Pericardium fibroblast (primary cell): ENCODE measurements around a stretch of chr17.

GRCh38 chr17:333214-333546 is 19.4 kb downstream of the RPH3AL start:
- RAMPAGE, long total RNA: no peak

GRCh38 chr17:350554-351721 is 1.7 kb downstream of the RPH3AL start:
- RAMPAGE, long total RNA: no peak

- RAMPAGE, long total RNA: no peak
Measured at GRCh38 chr17:416199-416519, 6.0 kb downstream of the C17orf97 start.

- RAMPAGE, long total RNA: no peak
Measured at GRCh38 chr17:511818-512370, 101.8 kb downstream of the C17orf97 start.

DNA sequence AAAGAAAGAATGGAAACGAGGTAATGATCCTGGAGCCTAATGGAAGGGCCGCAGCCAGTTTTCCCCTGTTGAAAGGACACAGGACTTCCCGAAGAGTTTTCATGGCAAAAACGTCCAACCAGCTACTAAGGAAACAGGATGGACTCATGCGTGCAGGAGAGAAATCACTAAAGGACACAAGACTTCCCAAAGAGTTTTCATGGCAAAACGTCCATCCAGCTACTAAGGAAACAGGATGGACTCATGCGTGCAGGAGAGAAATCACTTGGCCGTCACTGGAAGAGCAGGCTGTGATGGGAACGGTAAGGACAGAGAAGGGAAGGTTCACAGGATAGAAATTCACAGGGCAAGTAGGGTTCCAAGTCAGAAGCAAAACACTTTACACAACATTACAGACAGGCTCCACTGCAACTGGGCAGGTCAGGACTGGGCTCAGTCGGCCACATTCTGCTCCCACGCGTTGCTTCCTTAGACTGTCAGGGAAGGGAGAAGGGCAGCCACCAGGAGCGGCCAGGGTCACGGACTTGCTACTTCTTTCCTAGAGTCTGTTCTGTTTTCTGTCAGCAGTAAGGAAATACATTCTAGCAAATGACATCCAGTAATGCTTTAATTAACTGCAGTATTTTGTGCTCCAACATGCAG is 102.6 kb downstream of the C17orf97 start:
- RAMPAGE, long total RNA: no peak

DNA sequence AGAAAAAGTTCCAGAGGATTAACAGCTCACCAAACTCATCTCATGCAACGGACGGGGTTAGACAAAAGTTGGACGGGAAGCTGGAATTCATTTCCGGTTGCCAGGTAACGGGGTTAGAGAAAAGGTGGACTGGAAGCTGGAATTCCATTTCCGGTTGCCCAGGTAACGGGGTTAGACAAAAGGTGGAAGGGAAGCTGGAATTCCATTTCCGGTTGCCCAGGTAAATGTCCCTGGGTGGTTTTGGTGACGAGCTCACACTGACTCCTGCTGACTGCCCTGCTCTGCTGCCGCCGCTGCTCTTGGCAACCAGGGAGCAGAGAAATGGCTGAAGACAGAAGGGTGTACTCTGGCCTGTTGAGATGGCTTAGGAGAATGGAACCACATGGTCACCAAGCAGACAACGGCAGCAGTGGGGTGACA is 112.8 kb downstream of the C17orf97 start:
- RAMPAGE, long total RNA: no peak

DNA sequence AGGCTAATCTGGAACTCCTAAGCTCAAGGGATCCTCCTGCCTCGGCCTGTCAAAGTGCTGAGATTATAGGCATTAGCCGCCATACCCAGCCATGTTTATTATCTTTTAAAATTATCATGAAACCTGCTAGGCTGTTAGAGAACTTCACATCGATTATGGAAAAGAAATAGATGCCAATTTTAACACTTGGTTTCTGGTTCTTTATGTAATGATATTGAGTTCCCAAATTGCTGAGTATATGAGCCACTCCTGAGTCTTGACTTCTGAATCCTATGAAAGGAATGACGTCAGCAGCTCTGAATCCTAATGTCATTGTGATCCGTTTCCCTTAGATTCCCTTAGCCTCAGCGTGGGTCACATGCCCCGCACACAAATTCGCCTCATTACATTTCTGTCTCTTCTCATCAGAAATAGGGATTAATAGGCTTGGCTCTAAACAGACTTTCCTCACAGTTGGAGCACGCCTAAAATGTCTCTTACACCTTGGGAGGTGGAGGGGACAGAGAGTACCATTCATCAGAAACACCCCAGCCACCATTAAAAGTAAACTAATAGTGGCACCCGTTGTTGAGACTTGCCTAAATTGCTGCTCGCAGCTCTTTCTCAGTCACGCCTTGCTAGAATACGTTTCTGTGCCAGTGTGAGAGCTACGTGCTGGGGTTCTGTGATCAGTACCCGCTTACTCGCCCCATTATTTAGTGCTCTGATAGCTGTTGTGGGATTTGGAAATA is 7.0 kb downstream of the MRM3 start:
- RAMPAGE, long total RNA: no peak

DNA sequence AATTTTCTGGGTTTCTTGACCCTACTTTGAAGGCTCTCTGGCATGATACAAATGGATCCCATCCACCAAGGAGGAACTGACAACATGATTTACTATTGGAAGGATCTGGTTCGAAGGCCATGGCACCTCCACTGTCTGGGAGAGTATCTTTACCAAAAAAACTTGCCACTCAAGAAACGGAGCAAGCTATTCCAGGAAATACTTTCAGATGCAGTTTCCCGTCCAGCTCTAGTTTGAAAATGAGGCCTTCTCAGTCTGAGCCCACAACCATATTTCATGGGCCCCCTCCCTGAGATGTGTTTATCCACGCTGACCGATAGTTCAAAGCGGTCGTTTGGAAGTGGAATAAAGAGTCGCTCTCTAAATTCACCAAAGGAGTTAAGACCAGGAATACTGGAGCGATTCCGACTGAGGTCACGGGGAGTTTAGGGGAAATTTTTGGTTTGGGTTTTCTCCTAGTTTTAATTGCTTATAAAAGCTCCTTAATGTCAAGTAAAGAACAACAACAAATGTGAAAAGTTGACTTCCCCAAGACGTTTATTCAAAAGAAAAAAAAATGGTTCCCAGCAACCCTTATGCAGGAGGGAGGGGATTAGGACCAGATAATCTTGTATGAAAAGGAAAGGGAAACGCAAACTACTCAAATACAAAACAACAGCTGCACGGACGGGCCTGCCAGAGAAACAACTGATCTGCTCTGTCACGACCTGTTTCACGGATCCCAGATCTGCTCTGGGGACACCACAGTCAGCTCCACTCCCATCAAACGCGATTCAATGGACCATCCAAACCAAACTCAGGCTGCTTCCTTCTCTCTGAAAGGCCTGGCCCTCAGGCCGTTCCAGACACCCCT is 77.0 kb downstream of the MRM3 start:
- RAMPAGE, long total RNA: no peak

DNA sequence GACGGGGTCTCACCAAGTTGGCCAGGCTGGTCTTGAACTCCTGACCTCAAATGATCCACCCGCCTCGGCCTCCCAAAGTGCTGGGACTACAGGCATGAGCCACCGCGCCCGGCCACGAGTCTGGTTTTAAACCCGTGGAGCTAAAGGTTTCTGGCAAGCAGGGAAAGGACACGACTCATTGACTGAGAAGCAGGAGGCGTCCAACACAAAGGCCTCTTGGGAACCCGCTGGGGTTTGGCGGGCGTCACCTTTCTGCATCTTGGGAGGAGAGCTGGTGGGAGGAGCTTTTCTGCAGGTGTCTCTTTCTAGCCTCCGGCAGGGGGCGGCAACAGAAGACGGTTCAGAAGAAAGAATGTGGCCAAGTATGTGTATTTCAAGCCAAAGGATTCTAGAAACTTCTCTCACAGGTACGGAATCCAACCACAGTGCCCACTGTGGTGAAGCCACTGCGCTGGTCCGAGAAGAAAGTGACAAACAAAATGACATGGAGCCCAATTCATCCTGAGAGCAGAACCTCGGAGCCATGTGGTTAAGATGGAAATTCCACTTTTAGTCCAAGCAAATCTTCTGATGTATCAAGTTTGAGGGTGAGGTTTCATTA is 97.4 kb downstream of the MRM3 start:
- RAMPAGE, long total RNA: no peak

DNA sequence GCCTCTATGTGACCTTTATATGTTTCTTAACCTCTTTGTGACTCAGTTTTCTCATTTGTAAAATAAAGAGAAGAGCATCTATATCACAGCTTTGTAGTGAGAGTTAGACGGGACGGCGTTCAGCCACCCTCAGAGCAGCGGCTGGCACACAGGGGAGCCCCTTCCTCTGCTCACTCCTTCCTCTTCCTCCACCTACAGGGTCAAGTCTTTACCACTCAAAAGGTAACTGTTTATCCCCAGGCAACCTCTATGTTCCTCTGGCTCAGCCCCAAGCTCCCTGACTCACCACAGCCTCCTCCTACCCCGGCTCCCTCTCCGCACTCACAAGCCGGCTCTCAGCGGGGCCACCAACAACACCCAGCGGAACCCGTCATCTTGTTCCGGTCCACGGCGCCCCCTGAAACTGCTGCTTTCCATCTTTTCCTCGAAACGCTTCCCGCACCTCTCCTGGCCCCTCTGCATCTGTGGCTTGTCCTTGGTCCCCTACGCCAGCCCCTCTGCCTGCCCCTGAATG is 58.5 kb downstream of the NXN start:
- RAMPAGE, long total RNA: no peak

GRCh38 chr17:933260-934163 is 46.1 kb downstream of the NXN start:
- RAMPAGE, long total RNA: no peak

DNA sequence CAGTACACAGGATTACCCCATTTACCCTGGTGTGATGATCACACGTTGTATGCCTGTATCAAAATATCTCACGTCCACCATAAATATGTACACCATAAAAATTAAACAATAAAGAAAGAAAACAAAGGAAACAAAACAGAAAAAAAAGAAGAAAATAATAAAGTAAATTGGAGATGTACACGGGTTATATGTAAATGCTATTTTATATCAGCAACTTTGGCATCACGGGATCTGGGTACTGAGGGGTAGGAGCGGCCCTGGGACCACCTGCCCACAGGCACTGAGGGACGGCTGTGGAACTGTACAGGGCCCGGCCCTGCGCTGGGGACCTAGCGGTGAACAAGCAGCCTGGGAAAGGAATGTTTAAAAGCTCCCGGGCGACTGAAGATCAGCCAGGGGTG is 31.4 kb downstream of the NXN start:
- RAMPAGE, long total RNA: no peak

DNA sequence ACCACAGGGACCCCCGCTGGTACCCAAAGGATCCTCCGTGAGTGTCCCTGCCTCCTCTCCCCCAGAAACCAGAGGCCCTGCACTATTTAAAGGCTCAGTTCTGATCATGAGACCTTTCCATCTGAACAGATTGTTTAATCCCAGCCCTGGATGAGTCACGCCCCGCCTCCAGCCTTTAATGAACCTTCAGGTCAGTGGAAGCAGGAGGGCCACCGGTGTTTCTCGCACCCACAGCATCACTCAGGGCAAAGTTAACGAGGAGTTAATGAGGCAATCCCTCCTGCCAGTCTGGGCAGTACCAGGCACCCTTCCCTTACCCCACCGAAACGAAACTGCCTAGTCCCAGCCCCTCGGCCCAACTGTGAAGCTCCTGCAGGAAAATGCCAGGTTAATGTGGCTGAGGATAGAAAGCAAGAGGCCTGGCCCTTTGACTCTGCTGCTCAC is 32.4 kb downstream of the TIMM22 start:
- RAMPAGE, long total RNA: no peak

DNA sequence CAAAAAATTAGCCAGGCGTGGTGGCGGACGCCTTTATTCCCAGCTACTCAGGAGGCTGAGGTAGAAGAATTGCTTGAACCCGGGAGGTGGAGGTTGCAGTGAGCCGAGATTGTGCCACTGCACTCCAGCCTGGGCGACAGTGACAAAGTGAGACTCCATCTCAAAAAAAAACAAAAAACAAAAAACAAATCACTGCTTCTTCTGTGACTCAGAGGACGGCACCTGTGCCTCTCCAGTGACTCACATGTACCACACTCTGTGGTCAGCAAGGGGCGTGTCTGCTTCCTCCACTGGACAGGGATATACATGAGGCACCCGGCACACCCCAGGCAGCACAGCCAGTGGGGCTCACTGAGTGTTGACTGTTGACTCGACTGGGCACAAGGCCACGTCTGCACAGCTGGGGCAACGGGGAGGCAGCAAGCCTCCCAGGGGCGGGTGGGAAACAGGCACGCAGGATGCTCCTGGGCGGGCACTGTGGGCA is 63.9 kb downstream of the TIMM22 start:
- RAMPAGE, long total RNA: no peak

DNA sequence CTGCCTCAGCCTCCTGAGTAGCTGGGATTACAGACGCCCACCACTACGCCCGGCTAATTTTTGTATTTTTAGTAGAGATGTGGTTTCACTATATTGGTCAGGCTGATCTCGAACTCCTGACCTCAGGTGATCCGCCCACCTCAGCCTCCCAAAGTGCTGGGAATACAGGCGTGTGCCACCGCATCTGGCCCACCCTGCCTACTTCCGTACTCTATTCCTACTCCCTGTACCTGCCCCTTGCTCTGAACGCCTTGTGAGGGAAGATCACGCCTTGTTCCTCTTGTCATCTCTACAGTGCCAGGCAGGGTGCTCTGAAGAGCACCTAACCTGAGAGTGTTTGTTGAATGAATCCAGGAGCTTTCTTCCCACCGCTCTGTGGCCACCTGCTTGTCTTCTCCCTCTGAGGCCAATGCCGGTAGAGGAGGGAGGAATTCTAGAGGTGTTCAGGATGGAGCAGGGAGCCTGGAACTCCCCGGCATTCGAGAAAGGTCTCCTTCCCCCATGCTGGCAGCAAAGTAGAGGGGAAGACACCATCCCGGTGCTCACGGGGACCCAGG is 73.1 kb downstream of the ABR start:
- RAMPAGE, long total RNA: no peak

- RAMPAGE, long total RNA: no peak
Measured at GRCh38 chr17:1147531-1147998, 32.2 kb downstream of the ABR start.

- RAMPAGE, long total RNA: no peak
Measured at GRCh38 chr17:1210429-1211083, 30.8 kb upstream of the ABR start.

GRCh38 chr17:1216054-1217057 is 36.6 kb upstream of the ABR start:
- RAMPAGE, long total RNA: no peak

GRCh38 chr17:1391703-1392356 is 8.2 kb downstream of the YWHAE start:
- RAMPAGE, long total RNA: no peak

DNA sequence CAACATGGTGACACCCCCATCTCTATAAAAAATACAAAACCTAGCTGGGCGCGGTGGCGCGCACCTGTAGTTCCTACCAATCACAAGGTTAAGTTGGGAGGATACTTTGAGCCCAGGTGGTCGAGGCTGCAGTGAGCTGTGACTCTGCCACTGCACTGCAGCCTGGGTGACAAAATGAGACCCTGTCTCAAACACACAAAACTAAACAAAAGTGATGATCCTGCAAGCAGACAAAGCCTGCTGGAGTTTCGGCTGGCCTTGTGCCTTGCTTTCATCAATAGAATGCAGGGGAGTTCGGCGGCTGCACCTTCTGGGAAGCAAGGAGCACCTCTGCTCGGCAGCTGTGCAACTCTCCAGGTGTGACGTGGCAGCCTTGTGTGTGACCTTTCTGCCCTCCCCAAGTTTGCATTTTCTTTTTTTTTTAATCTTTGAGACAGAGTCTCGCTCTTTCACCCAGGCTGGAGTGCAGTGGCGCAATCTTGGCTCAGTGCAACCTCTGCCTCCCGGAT is 12.5 kb upstream of the YWHAE start:
- RAMPAGE, long total RNA: no peak